BJ (cell line): ENCODE data around the genes KPRP, LCE1E, LCE1A, S100A12 and SNAPIN.

DNA sequence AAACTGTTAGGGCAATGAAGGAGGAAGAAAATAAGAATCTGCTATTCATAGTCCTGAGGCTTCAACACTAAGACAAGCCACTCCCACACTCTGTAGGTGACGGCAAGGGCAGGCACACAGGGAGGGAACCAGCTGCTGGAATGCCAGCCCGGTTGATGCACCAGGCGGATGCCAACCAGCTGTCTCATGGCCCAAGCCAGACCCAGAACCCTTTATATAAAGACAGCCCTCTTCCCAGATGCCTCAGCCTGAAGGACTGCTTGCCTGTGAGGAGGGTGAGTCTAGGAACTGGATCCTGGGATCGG, at the start of gene KPRP:
Gene KPRP (plus strand): TSS at position 241 of the 305 bp plus-strand sequence.
- CAGE, long polyA plus RNA, result no peak
- RRBS, result no CpG with 5 or more reads among the region's 4 CpGs

DNA sequence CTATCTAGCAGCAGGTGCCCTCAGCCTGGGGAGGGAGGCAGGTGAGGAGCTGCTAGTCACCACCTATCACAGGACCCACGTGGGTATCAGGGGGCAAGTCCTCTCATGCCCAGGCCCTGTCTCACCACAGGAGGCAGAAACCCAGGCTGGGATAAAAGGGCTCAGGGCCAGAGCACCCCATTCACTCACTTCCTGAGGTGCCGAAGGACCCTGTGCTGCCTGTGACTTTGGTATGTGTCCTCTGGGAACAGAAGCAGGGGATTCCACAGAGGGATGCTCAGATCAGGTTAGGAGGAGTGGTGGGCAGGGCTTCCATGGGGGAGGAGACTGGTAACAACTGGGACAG, at the start of gene LCE1E:
Gene LCE1E (plus strand): TSS at position 180 of the 346 bp plus-strand sequence.
- CAGE, long polyA plus RNA, result no peak
- RRBS, result no CpG with 5 or more reads among the region's 2 CpGs

GRCh38 chr1:152827297-152827549, at the start of gene LCE1A:
TSS of gene LCE1A (plus strand) at chr1:152827473.
- CAGE, long polyA plus RNA, result no peak
- RRBS, result no CpG with 5 or more reads among the region's 2 CpGs

DNA sequence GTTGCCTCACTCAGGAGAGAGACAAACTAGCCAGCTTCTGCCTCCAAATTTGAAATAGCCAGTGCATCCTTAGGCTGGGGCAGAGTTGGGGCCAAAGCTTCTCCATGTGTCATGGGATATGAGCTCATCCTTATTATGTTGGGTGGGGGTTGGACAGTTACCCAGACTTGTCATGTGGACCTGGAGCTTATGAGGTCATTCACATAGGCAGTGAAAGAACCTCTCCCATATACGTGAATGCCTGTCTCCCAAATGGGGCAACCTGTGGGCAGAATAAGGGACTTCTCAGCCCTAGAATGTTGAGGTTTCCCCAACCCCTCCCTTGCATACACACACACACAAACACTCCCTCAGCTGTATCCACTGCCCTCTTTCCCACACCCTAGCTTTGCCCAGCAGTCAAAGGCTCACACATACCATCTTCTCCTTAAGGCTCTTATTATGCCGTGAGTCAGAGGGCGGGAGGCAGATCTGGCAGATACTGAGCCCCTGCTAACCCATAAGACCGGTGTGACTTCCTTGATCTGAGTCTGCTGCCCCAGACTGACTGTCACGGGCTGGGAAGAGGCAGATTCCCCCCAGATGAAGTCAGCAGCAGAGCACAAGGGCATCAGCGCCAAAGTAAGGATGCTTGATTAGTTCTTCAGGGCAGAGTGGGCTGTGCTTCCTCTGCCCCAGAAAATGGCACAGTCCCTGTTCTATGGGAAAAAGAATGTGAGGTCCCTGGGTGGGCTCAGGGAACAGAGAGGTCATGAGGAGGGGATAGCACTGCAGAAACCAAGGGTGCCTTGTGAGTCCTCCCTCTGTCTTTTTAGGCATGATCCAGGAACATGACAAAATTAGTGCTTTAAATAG, 2.1 kb upstream of the IVL start:
- CAGE, long polyA plus RNA, result no peak
- RRBS, result no CpG with 5 or more reads among the region's 6 CpGs

DNA sequence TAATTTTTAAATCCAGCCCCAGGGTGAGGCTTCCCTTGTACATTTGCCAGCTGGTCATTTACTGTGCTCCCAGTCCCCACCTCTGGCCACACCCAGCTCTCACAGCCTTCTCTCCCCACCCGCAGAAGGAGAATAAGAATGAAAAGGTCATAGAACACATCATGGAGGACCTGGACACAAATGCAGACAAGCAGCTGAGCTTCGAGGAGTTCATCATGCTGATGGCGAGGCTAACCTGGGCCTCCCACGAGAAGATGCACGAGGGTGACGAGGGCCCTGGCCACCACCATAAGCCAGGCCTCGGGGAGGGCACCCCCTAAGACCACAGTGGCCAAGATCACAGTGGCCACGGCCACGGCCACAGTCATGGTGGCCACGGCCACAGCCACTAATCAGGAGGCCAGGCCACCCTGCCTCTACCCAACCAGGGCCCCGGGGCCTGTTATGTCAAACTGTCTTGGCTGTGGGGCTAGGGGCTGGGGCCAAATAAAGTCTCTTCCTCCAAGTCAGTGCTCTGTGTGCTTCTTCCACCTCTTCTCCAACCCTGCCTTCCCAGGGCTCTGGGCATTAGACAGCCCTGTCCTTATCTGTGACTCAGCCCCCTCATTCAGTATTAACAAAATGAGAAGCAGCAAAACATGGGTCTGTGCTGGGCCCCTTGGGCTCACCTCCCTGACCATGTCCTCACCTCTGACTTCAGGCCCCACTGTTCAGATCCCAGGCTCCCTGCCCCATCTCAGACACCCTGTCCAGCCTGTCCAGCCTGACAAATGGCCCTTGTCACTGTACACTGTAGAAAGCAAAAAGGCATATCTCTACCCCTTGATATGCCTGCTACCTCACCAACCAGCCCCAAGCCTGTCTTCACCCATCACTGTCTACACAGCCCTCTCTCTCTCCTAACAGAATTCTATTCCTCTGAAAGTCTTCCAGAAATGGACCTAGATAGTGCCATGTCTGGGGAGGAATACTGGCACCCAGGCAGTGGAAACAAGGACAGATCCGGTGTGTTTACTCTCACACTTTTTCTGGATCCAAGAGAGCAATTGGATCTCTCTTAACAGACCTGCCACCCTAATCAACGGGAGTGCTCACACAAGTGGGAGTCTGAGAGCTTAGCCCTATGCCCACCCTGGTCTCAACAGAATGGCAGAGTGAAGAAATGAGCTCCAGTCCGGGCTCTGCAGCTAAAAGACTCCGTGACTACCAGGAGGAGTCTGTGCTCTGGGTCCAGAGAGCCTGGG, 3.3 kb downstream of the S100A9 start:
- CAGE, long polyA plus RNA, result no peak
- RRBS, result no CpG with 5 or more reads among the region's 15 CpGs

GRCh38 chr1:153375451-153376045, at the start of gene S100A12:
TSS of gene S100A12 (minus strand) at chr1:153375621.
- CAGE, long polyA plus RNA, result no peak
- RRBS, result no CpG with 5 or more reads among the region's 1 CpG

DNA sequence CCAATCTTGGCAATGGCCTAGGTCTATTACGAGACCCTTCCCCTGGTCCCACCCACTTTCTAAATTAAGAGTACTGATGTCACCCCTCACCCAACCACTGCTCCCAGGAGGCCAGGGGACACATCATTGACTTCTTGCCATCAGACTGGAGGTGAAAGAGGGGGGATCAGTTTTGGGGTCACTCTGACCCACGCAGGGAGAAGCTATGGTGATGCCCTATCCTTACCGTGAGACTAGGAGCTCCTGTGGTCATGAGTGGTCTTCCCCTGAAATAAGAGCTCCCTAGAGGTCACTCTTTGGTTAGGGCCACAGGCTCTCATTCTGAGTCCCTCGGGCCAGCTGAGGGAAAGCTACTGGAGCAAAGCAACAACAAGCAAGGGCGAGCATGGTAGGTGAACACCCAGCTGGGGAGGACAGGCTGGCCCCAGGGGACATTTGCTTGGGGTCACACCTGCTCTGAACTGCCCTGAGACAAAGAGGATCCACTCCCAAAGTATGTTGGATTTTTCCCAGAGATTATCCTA, 34.7 kb upstream of the S100A7 start:
- CAGE, long polyA plus RNA, result no peak
- RRBS, result no CpG with 5 or more reads among the region's 5 CpGs

DNA sequence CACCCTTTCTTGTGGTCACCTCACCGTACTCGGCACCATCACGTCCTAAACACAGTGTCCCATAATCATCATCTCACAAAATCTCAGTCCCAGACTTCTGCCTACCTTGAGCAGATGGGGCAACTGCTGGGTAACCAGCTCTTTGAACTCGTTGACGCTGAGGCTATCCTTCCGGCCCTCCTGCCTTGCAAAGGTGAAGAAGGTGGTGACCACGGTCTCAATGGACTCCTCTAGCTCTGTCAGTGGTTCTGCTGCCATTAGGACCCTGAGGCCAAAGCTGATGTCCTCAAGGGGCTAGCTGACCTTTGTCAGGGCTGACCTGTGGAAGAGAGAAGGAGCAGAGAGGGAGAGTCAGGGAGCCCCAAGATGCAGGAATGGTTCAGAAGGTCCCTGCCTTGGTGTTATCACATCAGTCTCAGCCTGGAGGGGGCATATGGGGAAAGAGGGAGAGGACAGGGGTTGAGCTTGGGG, 1.1 kb downstream of the S100A13 start:
- CAGE, long polyA plus RNA, result no peak
- RRBS, result no CpG with 5 or more reads among the region's 7 CpGs

GRCh38 chr1:153637865-153638718, 4.2 kb downstream of the CHTOP start:
- CAGE, long polyA plus RNA, result no peak
- RRBS, result no CpG with 5 or more reads among the region's 11 CpGs

- CAGE, long polyA plus RNA, result start-site peak on the plus strand at chr1:153658714-153658730, 289 and 134 reads in 2 replicates
- RRBS, result under 1% methylated on average over 29 of the region's 57 CpGs
Observed at GRCh38 chr1:153658314-153659074, at the start of gene SNAPIN. TSS of gene SNAPIN (plus strand) at chr1:153658703.

GRCh38 chr1:153677606-153678074, 848 bp upstream of the NPR1 start:
- CAGE, long polyA plus RNA, result no peak
- RRBS, result no CpG with 5 or more reads among the region's 12 CpGs

GRCh38 chr1:153679222-153679775, 811 bp downstream of the NPR1 start:
- CAGE, long polyA plus RNA, result no peak
- RRBS, result 5% methylated on average over 12 of the region's 67 CpGs

- CAGE, long polyA plus RNA, result no peak
- RRBS, result 58% methylated on average over 1 of the region's 16 CpGs
Observed at GRCh38 chr1:153688901-153689662, 10.6 kb downstream of the NPR1 start.

DNA sequence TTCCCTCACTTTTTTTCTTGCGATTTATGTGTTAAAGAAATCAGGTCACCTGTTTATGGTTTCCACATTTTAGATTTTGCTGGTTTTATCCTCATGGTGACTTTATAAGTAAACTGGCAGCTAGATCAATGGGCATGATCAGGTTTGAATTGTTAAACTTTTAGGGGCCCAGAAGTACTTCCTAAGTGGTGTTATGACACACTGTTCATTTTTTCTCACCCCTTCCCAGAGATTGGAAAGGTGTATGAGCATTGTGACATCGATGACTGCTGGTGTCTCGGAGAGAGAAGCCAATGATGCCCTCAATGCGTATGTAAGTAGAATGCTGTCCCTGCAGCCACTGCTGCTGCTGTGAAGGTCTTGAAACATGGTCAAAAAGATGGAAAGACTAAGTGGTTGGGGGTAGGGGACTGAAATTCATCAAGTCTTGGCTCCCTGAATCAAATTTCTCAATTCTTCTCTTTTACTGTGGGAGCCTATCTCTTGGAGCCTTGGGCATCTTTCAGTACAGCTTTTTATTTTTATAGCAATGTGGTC, 12.6 kb downstream of the INTS3 start:
- CAGE, long polyA plus RNA, result no peak
- RRBS, result no CpG with 5 or more reads among the region's 4 CpGs

DNA sequence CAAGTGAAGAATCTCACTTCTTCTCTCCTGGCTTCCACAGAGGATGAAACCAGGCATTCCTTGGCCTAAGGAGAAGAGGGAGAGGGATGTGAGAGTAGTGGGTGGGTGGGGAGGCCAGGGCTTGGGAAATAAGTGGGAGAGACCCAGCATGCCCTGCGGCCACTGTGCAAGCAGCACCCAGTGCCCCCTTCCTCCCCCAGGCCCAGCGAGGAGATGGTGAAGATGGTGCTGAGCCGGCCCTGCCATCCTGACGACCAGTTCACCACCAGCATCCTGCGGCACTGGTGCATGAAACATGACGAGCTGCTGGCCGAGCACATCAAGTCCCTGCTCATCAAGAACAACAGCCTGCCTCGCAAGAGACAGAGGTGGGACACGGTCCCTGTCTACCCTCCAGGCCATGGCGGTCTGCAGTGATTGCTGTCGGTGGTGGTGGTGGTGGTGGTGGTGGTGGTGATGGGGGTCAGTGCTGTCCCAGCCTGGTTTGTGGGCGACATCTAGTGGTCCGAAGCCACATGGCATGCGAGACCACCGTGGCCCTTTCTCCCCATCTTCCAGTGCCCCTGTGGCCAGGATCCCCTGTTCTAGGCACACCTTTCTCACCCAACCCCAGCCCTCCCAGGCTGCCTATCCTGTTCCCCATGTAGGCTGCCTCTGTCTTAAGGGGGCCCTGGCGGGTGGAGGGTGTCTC, 3.5 kb upstream of the SLC27A3 start:
- CAGE, long polyA plus RNA, result no peak
- RRBS, result no CpG with 5 or more reads among the region's 16 CpGs

DNA sequence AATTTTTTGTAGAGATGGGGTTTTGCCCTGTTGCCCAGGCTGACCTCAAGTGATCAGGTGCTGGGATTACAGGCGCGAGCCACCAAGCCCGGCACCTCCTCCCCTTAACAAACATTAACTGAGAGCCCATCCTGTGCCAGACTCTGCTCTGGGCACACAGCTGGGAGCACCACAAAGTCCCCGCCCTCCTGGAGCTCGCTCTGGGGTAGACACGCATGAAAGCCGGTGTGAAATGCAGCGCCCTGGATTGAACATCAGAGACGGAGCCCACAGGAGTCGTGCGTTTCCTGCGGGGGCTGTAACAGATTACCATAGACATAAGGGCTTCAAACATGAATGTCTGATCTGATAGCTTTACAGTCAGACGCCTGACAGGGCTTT, 14.3 kb downstream of the SLC27A3 start:
- CAGE, long polyA plus RNA, result no peak
- RRBS, result no CpG with 5 or more reads among the region's 13 CpGs

DNA sequence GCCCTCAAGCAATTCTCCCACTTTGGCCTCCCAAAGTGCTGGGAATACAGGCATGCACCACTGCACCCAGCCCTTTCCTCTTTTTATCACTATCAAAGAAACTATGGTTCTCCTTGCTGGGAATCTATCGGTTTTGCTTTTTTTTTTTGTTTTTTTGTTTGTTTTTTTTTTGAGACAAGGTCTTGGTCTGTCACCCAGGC, 48.3 kb downstream of the SLC27A3 start:
- CAGE, long polyA plus RNA, result no peak
- RRBS, result no CpG with 5 or more reads among the region's 1 CpG

DNA sequence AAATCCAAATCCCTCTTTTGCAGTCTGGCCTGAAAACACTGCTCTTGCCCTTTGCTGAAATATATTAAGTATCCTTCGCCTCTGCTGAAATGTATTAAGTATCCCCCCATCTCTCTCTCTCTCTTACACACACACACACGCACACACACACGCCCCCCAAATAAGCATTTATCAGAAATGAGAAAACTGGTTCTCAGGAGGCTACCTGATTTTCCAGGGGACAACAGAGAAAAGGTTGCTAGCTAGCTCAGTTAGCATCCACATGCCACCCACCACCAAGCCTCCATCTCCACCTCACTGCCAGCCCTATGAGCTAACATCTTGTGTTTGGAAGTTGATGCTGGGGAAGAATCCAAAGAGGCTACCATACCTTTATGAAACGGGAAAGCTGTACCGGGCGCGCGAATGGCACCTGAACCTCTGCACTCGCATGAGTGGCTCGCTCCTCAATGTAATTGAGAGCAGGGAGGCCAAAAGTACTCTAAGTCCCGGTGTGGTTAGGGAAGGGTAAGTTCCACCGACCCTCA, 1.2 kb downstream of the GATAD2B start:
- CAGE, long polyA plus RNA, result no peak
- RRBS, result 2% methylated on average over 6 of the region's 12 CpGs

DNA sequence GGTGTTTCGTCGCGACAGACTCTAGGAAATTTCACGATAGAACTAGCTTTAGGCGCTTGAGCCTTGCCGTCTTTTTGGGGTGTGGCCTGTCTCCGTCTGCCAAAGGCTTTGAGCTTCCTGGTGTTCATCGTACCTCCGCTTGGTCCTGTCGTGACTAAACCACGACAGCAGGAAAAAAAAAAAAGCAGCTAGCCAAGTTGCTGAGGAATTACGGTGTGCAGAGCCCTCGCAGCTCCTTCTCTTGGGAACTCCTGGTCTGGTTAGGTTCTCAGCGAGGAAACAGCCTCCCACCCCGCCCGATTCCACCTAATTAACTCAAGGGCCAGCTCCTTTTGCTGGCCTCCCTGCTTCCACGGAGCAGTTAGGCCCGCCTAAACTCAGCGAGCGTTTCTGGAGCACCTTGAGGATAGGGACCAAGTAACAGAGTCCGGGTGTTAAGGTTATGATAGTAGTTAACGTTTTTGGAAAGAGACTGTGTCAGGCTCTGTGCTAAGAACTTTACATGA, 713 bp upstream of the GATAD2B start:
- CAGE, long polyA plus RNA, result no peak
- RRBS, result no CpG with 5 or more reads among the region's 22 CpGs

- CAGE, long polyA plus RNA, result no peak
- RRBS, result 56% methylated on average over 2 of the region's 14 CpGs
Observed at GRCh38 chr1:153944957-153945722, 1.4 kb downstream of the DENND4B start.